Measurements from ENCODE around the genes CYP2W1 and MICALL2.

- PRO-cap = no peak
Measured at GRCh38 chr7:949654-950314, 4.7 kb downstream of the ADAP1 start.

DNA sequence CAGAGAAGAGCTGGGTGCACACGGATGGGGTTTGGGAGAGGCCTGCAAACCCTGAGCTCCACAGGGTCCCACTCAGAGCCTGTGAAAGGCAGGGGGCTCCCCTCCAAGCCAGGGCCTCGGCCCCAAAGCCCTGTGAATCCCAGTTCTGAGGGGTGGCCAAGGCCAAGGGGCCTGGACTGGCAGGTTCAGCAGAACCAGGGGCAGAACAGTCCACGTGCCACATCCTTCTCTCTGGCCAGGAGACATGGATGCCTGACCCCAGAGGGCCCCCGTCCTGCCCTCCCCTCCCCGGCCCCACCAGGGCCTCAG lies 309 bp upstream of the CYP2W1 start:
- PRO-cap = no peak

DNA sequence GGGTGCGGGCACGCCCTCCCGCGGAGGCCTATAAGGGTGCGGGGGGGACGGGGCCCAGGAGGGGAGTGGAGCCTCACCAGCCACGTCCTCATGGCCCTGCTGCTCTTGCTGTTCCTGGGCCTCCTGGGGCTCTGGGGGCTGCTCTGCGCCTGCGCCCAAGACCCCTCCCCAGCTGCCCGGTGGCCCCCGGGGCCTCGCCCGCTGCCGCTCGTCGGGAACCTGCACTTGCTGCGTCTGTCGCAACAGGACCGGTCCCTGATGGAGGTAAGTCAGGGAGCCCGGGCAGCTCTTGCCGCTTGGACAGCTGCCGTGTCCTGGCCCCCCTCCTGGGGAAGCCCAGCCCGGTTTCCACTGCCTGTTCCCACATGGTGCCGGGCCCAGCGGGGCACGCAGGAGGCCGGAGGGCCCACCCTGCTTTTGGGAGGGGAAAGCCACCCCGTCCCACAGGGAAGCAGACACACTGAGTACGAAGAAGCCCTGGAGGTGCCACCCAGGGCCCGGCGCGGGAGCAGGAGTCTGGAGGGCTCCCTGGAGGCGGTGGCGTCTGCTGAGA lies at the start of gene CYP2W1:
Gene CYP2W1 (plus strand): TSS at position 60 of the 553 bp plus-strand sequence.
- PRO-cap = no peak

DNA sequence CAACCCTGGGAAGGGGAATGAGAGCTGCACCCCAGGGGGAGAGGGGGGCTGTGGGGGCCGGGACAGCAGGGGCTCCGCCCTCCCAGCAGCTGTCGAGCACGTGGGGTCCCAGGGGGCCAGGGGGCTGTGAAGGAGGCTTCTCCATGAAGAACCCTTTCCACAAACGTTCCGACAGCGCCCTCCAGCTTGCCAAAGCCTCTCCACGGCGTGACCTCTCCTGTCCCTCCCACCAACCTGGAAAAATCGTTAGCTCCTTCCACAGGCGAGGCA lies 66.2 kb downstream of the UNCX start:
- PRO-cap = unidirectional peak, plus-strand start at position 56 of the sequence

- PRO-cap = no peak
Measured at GRCh38 chr7:1321179-1321821, 88.6 kb downstream of the UNCX start.

DNA sequence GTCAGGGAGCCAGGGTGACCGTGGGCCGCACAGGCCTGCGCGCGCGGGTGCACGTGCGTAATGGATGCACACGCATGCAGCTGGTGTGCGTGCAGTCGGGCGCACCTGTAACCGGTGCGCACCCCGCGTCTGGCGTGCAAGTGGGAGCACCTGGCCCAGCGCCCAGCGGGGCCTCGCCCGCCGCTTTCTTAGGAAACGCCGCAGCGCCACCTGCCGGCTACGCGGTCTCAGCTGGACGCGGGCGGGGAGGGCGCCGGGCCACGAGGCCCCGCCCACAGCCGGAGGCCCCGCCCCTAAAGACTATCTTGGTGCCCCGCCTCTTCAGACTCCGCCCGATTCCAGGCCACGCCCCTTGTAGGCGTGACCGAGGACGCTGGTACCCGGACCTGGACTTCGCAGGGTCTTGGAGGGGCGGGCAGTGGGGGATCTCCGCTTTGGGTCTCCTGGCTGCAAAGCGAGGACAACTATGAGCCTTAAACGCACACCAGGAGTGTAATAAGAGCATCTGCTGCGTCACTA lies 46.4 kb downstream of the MICALL2 start:
- PRO-cap = no peak

- PRO-cap = unidirectional peak, minus-strand start at chr7:1459470
Measured at GRCh38 chr7:1459068-1460215, at the start of gene MICALL2. TSS of gene MICALL2 (minus strand) at chr7:1459470.

DNA sequence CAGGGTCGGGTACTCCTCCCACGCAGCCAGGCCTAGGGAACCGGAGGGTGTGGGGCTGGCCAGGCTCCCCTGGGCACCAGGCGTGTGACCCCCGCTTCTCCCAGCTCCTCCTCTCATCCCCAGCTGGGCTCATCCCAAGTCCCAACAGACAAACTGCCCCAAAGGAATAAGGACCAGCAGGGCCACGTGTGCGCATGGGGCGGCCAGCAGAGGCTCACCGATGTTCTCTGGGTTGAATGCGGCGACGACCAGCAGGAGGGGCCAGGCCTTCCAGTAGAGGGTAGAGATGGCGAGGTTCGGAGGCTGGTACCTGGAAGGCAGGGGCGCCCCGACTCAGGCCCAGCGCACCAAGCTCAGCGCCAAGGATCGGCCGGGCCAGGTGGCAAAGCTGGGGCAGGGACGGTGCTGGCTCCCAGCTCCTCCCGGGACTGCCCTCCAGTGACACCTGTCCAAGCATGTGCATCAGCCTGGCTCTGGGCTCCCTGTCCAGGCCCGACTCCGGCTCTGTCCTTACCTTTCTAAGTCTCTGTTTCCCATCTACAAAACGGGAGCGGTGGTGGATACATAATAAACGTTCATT lies 14.7 kb downstream of the INTS1 start:
- PRO-cap = no peak

GRCh38 chr7:1506108-1506514 lies 1.9 kb upstream of the INTS1 start:
- PRO-cap = no peak

DNA sequence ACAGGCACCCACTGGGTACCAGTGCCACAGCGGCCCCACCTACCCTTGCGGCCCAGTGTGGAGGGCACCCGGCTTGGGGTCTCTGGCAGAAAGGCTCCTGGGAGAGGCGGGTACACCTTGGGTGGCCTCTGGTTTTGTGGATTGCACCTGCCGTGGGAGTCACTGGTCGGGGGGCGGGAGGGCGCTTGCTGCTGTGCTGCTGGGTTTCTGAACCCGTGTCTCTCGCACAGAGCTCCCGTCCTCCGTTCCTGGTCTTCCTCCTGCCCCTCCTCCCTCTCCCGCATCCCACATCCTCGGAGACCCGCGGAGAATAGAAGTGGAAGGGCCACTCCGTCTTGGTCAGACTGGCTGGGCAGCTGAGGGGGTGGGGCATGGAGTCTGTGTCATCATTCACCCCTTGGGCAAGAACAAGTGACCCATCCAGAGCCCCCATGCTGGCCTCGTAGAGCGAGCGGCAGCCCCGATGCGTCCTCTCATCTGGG lies 3.9 kb downstream of the MAFK start:
- PRO-cap = no peak

DNA sequence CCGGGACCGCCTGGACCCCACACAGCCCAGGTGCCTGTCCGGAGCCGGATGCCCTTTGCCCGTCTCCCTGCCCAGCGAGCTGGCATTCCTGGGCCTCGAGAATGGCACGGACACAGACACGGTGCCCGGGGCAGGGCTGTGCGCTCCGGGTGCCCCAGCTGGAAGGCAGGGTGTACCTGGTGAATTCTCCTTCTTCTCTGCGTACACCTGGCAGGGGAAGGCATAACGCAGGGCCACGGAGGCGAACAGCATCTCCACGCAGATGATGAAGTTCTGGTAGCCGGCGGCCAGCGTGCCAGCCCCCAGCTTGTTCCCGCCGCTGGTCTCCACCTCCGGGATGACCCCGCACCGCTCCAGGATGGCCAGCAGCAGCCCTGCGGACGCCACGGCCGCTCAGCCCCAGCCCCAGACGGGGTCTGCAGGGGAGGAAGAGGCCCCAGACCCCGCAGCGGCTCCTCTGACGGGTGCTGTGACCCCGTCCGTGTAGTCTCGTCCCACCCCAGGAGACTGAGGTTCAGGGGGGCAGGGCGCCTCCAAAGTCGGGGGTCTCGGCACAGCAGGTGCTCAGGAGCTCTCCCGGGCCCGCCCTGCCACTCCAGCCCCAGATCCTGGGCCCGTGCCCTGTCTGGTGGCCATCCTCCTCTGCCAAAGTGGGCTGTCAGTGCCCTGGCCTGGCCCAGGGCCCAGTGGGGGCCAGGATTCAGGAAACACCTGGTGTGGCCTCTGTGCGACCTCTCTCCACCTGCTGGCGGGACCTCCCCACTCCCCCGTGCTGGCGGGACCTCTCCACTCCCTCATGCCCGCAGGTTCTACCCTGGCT lies 8.2 kb downstream of the TMEM184A start:
- PRO-cap = no peak

DNA sequence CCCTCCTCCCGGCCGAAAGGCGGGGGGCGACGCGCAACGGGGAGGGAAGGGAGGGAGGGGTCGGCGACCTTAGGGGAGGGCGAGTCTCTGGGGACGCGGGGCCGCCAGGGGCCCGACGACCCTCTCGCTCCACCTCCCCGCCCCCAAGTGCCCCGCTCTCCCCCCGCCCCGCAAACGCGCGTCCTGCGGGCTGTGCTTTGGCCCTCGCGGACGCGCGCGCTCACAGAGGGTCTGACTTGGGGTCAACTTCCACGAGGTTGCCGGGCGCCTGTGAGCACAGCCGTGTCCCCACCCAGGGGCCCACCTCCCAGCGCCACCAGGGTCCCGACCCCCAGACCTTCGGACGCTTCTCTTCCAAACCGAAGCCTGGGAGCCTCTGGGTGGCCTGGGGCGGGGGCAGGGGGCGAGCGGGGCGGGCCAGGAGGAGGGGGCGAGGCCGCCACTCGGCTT lies 4.9 kb upstream of the ELFN1 start:
- PRO-cap = no peak

DNA sequence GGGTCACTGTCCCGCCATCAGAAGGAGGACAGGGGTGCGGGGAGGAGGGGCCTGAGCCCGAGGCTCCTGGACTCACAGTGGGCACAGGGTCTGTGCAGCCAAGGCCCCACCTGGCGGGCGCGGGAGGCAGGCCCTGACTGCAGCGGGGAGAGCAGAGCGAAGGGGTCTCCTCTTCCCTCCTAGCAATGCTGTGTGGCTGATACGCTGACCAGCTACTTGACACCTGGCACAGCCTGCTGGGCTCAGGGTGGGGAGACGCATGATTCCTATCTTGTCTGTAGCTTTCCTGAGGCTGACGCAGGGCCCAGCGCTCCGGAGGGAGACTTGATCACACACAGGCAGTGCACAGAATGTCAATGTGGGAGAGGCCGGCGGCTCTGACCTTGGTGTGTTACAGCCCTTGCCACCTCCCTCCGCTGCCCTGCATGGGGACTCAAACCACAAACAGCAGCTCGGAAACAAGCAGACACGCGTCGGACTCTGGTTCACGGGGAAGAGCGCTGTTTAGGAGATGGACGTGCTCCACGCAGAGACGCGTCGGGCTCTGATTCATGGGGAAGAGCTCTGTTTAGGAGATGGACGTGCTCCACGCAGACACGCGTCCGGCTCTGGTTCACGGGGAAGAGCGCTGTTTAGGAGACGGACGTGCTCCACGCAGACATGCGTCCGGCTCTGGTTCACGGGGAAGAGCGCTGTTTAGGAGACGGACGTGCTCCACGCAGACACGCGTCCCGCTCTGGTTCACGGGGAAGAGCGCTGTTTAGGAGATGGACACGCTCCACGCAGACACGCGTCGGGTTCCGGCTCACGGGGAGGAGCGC lies 175.1 kb downstream of the ELFN1 start:
- PRO-cap = no peak

DNA sequence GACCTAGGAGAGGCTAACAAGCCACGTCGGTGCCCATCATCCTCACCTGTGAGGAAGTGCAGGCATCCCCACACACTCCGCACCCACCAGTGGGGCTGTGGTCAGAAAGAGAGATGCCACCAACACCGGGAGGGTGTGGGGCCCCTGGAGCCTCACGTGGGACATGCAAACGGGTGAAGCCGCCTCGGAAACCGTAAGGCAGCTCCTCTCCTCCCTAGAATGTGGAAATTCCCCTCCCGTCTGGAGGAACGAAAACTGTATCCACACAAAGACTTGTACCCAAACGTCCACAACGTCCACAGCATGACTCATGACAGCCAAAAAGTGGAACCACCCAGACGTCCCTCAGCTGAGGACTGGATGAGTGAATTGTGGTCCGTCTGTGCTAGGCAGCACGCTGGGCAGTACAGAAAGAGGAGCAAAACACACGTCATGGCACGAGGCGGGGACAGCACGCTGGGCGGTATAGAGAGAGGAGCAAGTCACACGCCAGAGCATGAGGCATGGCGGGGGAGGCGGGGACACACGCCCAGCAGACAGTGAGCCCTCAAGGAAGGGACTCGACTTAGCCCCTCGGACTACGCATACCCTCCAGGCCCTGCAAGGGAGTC lies 246.1 kb downstream of the ELFN1 start:
- PRO-cap = no peak

DNA sequence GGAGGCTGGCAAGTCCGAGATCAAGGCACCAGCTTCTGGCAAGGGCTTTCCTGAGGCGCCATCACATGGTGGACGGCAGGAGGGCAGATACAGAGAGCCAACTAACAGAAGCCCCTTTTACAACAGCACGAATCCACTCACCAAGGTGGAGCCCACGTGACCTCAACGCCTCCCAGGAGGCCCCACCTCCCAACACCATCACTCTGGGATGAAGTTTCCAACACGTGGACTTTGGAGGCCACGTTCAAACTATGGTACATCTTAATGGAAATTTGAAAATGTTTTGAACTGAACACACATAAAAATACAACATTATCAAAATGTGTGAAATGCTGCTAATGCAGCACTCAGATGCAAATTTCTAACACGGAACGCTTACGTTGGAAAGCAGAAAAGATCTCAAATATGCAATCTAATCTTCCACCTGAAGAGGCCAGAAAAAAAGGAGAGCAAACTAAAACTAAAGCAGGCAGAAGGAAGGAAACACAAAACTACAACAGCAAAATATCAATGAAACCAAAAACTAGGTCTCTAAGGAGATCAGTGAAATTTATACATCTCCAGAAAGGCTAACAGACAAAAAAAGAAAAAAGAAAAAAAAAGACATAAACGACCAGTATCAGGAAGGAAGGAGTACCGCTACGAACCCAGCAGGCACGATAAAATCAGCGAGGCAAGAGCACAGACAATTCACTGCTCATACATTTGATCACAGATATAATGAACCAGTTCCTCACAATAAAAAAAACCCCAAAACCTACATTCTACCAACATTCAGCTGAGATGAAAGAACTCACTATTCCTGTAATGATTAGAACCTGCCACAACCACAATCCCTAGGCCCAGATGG lies 255.6 kb downstream of the ELFN1 start:
- PRO-cap = no peak

DNA sequence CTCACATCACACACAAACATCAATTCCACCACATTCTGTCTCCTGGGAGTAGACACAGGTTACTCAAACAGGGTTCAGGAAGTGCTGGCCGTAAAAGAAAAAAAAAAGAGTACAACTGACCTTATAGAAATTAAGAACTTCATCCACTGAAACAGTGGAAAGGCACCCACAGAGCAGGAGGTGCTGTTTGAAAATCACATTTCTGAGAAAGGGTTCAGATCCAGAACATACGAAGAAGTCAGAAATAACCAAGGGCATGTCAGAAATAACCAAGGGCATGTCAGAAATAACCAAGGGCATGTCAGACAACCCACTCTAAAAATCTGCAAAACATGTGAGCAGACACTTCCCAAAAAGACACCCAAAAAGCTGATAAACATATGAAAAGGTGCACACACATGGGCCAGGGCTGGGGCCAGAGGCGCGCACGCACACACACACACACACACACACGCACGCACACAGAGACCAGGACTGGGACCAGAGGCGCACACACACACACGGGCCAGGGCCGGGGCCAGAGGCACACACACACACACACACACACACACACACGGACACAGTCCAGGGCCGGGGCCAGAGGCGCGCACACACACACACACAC lies 268.3 kb downstream of the ELFN1 start:
- PRO-cap = no peak

GRCh38 chr7:1986326-1987051 lies 246.3 kb downstream of the MAD1L1 start:
- PRO-cap = no peak

DNA sequence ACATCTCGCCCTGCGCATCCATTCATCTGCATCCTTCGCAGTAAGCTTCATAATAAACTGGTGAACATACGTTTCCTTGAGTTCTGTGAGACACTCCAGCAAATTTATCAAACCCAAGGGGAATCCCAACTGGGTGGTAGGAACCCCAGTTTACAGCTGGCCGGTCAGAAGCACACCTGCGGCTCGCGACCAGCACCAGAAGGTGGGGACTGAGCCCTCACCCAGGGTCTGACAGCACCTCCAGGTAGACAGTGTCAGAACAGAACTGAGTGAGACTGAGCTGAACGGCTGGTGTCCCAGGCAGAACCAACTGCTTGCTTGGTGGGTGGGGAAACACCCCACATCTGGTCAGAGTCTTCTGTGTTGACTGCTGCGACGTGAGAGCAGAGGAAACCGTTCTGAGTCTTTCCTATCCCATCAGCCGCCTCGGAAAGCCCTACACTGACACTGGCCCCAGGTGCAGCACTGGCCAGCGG lies 160.8 kb downstream of the MAD1L1 start:
- PRO-cap = no peak

- PRO-cap = no peak
Measured at GRCh38 chr7:2116080-2116493, 116.7 kb downstream of the MAD1L1 start.

GRCh38 chr7:2118689-2119427 lies 113.9 kb downstream of the MAD1L1 start:
- PRO-cap = no peak

All from trachea (tissue), 1 donor.